ENCODE measurements around a stretch of chr3.

- PRO-cap, 5 experiments, result peak in 3 of 5 experiments; most common plus-strand start chr3:171045587 (in 2)
- RAMPAGE, long total RNA, 2 experiments, result no peak in any of the 2 experiments
- RRBS, result no CpG with 5 or more reads among the region's 2 CpGs
Measured at GRCh38 chr3:171045533-171045738, 18.9 kb upstream of the SLC2A2 start.

DNA sequence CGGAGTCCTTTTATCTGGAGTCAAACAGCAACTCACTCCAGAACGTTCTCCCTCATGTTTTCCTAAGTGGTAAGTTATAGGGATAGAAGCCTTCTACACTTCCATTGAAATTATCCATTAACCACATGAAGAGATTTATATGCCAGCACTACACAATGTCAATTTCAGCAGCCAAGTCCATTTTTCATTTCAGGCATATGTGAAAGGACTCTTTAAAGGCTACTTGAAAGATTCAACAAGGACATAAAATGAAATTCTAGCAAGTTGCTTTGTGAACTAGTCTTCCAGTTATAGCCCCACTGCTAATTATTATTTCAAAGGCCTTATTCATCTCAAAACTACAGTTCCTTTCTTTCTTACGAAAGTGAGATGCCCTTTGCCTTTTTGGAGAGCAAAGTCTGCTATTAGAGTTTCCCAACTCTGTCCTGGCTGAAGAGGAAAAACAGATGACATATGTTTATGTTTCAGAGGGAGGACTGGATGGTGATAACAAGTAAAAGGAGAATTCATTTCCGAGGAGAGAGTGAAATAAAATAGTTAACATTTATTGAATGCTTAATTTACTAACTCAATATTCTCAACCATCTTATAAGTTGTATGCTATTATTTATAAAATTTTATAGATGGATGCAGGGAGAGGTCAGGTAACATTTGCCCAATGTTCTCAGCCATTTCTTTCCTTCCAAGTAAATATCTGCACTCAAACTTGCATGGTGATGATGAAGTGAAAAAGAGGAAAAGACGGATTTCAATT, 66.1 kb upstream of the SLC2A2 start:
- PRO-cap, 5 experiments, result peak in 3 of 5 experiments; most common plus-strand start position 467 of the sequence (in 3); most common minus-strand start position 301 of the sequence (in 1)
- RAMPAGE, long total RNA, 2 experiments, result no peak in any of the 2 experiments
- RRBS, result no CpG with 5 or more reads among the region's 5 CpGs

- PRO-cap, 5 experiments, result no peak in any of the 5 experiments
- RAMPAGE, long total RNA, 2 experiments, result no peak in any of the 2 experiments
- RRBS, result no CpG with 5 or more reads among the region's 4 CpGs
Measured at GRCh38 chr3:171284229-171284750, 175.9 kb downstream of the TNIK start.

DNA sequence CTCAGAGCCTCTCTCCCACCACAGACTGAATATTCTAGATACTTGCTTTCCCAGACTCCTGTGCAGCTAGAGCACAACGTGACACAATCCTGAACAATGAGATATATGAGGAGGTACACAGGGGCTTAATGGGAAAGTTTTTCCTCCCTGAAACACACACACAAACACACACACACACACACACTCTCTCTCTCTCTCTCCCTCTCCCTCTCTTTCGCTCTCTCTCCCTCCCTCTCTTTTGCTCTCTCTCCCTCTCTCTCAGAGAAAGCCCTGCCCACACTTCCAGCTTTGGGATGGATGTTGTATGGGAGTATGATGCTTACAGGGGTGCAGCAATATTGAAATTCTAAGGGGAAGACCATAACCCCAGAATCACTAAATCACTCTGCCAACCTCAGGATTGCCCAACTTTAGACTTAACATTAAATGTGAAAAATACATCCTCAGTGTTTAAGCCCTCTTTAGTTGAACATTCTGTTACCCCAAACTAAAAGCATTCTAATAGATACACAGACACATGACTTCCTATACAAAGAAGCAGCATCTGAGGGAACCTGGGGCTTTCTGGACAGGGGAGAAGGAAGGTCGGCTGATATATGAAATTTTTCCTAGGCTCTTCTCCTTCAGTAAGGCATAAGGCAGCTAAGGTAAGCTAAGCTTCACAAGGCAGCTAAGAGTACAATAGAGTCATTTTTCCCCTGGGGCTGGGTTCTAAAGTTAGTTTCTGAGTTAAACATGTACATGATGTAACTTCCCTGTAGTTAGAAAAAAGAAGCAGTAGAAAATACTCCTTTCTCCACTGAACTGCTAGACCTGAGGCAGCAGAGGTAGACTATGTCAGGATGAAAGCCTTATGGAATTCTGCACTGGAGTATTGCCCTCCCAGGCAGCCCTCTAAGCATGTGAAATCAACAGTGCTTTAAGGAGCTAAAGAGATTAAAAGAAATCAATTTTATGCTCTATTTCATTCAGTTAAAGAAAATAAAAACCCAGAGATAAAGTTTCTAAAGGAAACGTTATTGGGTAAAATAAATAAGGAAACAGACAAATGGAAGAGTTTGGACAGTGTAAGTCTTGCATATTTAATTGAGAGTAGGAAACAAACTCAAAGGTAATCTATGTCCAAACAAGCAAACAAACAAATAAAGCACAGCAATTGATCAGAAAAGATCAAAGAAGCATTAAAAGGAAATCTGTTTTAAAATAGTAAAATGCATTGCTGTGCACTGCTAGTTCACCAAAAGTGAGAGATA, 109.7 kb downstream of the PLD1 start:
- PRO-cap, 5 experiments, result no peak in any of the 5 experiments
- RAMPAGE, long total RNA, 2 experiments, result no peak in any of the 2 experiments
- RRBS, result no CpG with 5 or more reads among the region's 4 CpGs

GRCh38 chr3:171804878-171805515, 5.3 kb downstream of the PLD1 start:
- PRO-cap, 5 experiments, result no peak in any of the 5 experiments
- RAMPAGE, long total RNA, 2 experiments, result no peak in any of the 2 experiments
- RRBS, result no CpG with 5 or more reads among the region's 6 CpGs

DNA sequence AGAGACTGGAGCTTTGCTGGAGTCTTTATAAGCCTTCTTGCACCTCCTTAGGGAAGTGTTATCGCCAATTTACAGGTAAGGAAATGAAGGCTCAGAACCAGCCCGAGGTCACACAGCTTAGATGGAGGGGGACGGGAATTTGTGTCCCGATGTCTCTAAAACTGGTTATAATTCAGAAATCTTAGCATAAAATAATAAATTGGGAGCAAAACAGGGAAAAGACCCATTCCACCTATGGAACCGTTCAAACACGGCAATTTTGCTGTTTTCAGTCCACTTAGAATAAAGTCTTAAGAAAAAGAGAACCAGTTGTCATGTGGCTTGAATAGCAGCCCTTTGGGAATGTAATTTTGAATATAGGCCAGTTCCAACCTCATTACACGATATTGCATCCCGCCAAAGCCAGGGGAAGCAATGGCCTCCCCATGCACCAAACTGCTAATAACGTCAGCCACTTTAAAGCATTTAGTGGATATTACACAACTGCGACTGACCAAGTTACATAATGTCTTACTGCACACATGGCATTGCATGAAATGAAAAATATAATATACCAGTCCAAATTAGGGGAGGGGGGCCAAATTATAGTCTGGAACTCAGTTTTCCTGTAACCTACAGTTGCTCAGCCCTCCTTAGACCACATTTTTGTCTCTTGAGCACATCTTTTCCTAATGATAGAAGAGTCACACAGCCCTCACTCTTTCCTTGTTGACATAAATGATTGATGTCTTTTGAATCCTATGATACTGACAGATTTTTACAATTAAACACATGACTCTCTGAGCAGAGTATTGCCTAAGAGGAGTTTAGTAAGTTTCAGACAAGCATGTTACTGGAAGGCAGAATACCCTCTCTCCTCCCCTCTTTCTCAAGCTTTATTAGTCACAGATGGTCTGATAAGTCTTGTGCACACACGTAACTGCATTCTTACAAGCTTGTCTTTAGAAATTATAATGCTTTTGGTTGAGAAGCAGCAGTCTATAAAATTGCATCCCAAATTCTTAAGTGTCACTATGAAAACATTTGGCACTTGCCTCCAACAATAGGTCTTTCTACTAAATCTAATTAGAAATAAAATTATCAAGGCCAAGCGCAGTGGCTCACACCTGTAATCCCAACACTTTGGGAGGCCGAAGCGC, 992 bp upstream of the PLD1 start:
- PRO-cap, 5 experiments, result peak in 4 of 5 experiments; most common plus-strand start position 819 of the sequence (in 1); most common minus-strand start position 437 of the sequence (in 2)
- RAMPAGE, long total RNA, 2 experiments, result no peak in any of the 2 experiments
- RRBS, result no CpG with 5 or more reads among the region's 14 CpGs

GRCh38 chr3:172061506-172062318, 22.3 kb downstream of the FNDC3B start:
- PRO-cap, 5 experiments, result peak in 4 of 5 experiments; most common plus-strand start chr3:172062131 (in 4); most common minus-strand start chr3:172061768 (in 1)
- RAMPAGE, long total RNA, 2 experiments, result no peak in any of the 2 experiments
- RRBS, result no CpG with 5 or more reads among the region's 5 CpGs

DNA sequence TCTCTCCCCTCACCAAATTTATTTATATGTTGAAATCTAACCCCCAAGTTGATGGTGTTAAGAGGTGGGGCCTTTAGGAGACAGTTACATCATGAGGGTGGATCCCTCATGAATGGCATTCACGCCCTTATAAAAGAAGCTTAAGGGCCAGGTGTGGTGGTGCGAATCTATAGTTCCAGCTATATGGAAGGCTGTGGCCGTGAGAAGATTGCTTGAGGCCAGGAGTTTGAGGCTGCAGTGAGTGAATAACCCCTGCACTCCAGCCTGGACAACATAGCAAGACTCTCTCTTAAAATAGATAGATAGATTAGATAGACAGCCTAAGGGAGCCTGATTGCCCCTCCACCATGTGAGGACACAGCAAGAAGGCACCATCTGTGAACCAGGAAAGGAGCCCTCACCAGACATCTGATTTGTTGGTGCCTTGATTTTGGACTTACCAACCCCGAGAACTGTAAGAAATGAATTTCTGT, 24.5 kb downstream of the FNDC3B start:
- PRO-cap, 5 experiments, result no peak in any of the 5 experiments
- RAMPAGE, long total RNA, 2 experiments, result no peak in any of the 2 experiments
- RRBS, result no CpG with 5 or more reads among the region's 4 CpGs

- PRO-cap, 5 experiments, result no peak in any of the 5 experiments
- RAMPAGE, long total RNA, 2 experiments, result no peak in any of the 2 experiments
- RRBS, result no CpG with 5 or more reads among the region's 2 CpGs
Measured at GRCh38 chr3:172079593-172079835, 40.1 kb downstream of the FNDC3B start.

- PRO-cap, 5 experiments, result no peak in any of the 5 experiments
- RAMPAGE, long total RNA, 2 experiments, result no peak in any of the 2 experiments
- RRBS, result no CpG with 5 or more reads among the region's 9 CpGs
Measured at GRCh38 chr3:172098440-172099298, 59.3 kb downstream of the FNDC3B start.

DNA sequence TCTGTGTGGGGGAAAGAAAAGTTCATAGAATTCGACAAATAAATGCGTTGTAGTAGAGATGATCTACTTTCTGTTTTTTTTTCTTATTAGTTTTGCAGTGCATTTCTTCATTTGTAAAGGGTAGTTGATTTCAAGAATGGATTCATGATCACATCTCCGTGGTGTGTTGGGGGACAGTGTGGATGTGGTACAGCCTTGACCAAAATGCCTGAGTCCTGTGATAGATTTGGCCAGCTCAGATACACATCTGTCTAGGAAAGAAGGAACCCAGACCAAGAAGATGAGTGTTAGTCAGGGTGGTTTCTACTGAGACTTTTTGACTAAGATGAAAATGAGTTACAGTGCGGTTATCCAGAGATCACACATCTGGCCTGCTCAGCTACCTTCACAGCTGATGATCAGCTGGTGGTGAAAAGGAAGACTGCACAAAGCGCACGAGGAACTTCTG, 68.0 kb downstream of the FNDC3B start:
- PRO-cap, 5 experiments, result no peak in any of the 5 experiments
- RAMPAGE, long total RNA, 2 experiments, result no peak in any of the 2 experiments
- RRBS, result no CpG with 5 or more reads among the region's 6 CpGs

DNA sequence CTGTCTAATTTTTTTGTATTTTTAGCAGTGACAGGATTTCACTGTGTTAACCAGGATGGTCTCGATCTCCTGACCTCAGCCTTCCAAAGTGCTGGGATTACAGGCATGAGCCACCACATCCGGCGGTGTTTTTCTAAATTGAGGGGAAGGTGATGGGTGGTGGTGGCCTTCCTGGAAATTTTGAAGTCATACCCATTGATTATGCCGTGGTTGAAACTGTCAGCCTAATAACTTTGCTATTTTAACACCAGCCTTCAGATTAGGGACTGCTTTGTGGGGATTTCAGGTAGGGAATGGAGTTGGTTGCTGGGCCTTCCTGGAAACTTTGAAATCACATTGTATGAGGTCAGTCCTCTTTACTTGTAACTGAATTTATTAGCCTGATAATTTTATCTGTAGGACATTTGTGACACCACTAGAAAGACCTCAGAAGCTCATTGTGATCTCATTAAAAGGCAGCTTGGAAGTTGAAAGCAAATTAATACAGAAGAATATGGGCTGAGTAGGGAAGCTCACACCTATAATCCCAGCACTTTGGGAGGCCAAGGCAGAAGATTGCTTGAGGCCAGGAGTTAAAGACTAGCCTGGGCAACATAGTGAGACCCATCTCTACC, 97.6 kb downstream of the FNDC3B start:
- PRO-cap, 5 experiments, result no peak in any of the 5 experiments
- RAMPAGE, long total RNA, 2 experiments, result no peak in any of the 2 experiments
- RRBS, result no CpG with 5 or more reads among the region's 4 CpGs

- PRO-cap, 5 experiments, result no peak in any of the 5 experiments
- RAMPAGE, long total RNA, 2 experiments, result no peak in any of the 2 experiments
- RRBS, result no CpG with 5 or more reads among the region's 3 CpGs
Measured at GRCh38 chr3:172267433-172267686, 180.9 kb downstream of the GHSR start.

- PRO-cap, 5 experiments, result no peak in any of the 5 experiments
- RAMPAGE, long total RNA, 2 experiments, result no peak in any of the 2 experiments
- RRBS, result no CpG with 5 or more reads among the region's 2 CpGs
Measured at GRCh38 chr3:172272270-172272762, 175.9 kb downstream of the GHSR start.

DNA sequence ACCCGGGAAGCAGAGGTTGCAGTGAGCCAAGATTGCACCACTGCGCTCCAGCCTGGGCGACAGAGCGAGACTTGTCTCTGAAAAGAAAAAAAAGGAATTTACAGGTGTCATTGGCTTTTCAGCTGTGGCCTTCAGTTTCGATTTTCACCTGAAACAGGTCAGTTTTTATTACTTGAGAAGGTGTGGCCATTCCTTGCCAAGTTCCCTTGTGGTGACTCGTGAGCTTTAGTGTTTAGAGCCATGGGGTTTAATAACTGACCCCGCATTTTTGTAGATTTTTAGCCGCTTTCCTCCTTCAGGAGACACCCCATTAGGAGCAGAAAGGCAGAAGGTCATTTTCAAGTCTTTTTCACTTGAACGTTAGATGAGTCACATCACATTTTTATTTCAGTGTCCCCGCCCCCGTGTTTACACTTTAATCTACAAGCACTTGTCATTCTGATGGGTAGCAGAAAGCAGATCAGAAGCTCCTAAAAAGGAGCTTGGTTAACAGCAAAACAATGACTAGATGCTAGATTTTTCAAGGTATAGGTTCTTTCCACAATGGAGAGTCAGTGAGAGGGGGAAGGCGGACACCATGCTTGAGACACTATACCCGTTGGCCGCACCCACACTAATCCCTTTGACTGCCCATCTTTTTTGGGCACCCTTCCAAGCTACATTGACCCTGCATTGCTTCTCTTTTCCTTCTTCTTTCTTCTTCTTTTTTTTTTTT, 132.8 kb downstream of the GHSR start:
- PRO-cap, 5 experiments, result no peak in any of the 5 experiments
- RAMPAGE, long total RNA, 2 experiments, result no peak in any of the 2 experiments
- RRBS, result no CpG with 5 or more reads among the region's 14 CpGs

GRCh38 chr3:172352655-172353075, 95.6 kb downstream of the GHSR start:
- PRO-cap, 5 experiments, result no peak in any of the 5 experiments
- RAMPAGE, long total RNA, 2 experiments, result no peak in any of the 2 experiments
- RRBS, result no CpG with 5 or more reads among the region's 8 CpGs

DNA sequence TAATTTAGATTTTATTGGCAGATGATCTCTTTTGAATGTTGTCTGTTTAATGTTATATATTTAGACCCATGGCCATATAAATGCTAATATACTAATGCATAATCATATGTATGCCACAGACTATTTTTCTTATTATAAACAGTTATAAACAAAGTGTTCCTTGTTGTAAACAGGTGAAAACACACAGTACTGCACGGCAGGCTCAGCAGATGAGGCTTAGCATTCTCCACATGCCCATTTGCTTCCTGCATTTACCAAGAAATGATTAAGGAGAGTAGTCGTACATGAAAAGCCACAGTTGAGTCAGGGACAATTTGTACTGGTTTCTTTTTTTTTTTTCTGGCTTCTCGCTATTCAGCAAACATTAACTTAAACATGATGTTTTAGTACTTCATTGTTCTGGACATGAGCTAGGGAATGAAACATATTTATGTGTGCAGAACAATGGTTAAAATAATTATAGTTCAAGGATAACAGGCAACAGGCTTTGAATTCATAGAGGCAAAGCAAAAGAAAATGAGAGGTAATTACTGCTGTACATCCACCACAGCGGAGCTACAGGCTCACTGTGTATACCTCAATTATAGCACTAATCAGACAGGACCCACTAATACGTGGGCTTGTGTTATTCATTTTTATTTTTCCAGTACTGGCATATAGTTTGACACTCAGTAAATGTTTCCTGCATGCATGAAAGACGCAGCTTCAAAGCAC, 63.4 kb downstream of the GHSR start:
- PRO-cap, 5 experiments, result no peak in any of the 5 experiments
- RAMPAGE, long total RNA, 2 experiments, result no peak in any of the 2 experiments
- RRBS, result no CpG with 5 or more reads among the region's 6 CpGs

GRCh38 chr3:172536332-172537033, 13.3 kb upstream of the TNFSF10 start:
- PRO-cap, 5 experiments, result no peak in any of the 5 experiments
- RAMPAGE, long total RNA, 2 experiments, result no peak in any of the 2 experiments
- RRBS, result no CpG with 5 or more reads among the region's 3 CpGs

DNA sequence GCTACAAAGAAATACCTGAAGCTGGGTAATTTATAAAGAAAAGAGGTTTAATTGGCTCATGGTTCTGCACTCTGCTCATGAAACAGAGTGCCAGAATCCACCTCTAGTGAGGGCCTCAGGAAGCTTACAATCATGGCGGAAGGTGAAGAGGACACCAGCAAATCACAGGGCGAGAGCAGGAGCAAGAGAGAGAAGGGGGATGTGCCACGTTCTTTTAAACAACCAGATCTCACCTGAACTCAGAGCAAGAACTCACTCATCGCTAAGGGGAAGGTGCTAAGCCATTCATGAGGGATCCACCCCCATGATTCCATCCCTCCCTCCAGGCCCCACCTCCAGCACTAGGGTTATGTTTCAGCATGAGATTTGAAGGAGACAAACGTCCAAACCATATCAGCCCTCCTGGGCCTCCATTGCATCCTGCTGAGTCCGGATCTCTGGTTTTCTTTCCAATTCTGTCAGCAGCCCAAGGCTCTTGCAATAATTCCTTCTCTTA, 29.8 kb upstream of the TNFSF10 start:
- PRO-cap, 5 experiments, result peak in 3 of 5 experiments; most common plus-strand start position 378 of the sequence (in 3); most common minus-strand start position 235 of the sequence (in 1)
- RAMPAGE, long total RNA, 2 experiments, result no peak in any of the 2 experiments
- RRBS, result no CpG with 5 or more reads among the region's 6 CpGs

DNA sequence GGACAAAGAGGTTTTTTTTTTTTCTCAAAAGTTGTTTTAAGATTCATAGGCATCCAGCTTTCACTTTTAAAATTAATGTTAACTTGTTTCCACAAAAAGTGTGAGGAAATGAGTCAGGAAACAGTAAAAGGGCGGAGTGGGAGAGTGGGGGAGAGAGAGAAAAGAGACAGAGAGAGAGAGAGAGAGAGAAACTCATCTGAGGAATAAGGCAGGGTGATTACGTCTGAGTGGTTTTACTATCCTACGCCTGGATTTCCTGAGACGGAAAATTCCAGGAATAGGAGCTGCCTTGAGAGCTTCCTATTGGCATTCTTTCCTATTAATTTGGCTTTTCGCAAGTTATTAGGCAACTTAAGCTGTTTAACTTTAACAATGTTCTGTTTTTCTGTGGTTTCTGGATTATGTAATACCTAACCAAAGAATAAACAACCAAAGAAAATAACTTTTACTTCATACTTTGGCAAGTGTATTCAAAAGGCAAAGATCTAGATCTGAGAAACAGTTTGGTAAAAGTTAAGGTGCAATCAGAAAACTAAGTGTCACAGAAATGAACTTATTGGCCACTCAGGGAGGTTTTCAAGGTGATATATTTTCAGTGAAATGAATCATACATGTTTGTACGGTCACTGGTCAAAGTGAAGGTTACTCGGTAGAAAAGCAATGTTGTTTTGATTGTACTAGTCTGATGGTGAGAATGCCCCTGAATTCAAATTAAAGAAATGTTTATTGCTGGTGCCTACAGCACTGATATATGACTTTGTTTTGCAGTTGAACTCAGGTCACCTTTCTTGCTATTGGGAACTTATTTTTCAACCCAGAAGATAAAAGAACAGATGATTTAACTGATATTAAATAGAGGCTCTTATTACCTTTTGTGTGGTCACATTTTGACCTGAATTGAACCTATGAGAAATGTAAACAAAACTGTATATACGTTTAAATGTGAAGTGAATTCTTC, 39.9 kb upstream of the TNFSF10 start:
- PRO-cap, 5 experiments, result peak in 2 of 5 experiments; most common plus-strand start position 195 of the sequence (in 1); most common minus-strand start position 225 of the sequence (in 1)
- RAMPAGE, long total RNA, 2 experiments, result no peak in any of the 2 experiments
- RRBS, result no CpG with 5 or more reads among the region's 8 CpGs

Data from liver (tissue), 9 donors.